ENCODE measurements around a stretch of chr3.

- PRO-cap, result no peak
These were observed 86.8 kb downstream of the WWTR1 start for GRCh38 chr3:149570936-149571456.

- PRO-cap, result no peak
These were observed 1.7 kb downstream of the WWTR1 start for GRCh38 chr3:149656197-149656395.

DNA sequence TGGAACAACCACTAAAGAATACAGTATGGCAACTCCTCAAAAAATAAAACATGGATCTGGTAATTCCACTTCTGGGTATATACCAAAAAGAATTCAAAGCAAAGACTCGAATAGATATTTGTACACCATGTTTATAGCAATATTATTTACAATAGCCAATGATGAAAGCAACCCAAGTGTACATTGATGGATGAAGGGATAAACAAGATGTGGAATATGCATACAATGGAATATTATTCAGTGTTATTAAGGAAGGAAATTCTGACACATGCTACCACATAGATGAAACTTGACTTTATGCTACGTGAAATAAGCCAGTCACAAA, 55.3 kb downstream of the PFN2 start:
- PRO-cap, result no peak

- PRO-cap, result no peak
These were observed 13.4 kb downstream of the PFN2 start for GRCh38 chr3:149957253-149957643.

GRCh38 chr3:150183906-150184498, 213.3 kb upstream of the PFN2 start:
- PRO-cap, result no peak

DNA sequence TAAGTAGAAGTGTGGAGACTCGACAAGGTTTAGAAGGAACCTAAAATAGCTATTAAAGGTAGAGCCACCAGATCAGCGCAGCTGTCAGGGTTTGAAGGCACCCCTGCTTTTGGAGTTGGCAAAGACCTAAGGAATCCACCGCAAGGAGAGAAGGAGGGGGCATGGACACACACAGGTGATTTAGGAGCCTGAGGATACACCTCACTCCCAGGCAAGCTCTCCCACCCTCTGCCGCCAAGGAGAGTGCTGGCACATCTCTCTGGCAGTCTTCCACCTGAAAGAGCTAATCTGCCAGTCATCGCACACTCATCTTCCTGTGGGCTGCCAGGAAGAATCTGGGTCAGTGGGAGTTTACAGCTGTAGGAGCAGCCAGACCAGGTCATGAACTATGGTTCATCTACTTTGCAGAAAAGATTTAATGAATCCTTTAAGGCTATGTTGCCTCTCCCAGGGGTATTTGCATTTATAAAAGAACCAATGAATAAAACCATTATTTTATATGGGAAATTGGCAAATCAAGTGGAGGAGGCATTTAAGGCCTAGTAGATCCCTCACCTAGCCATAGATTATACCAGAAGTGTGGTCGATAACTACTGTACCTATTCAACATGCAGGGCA, 170.6 kb upstream of the TSC22D2 start:
- PRO-cap, result no peak

- PRO-cap, result no peak
These were observed 99.4 kb upstream of the TSC22D2 start for GRCh38 chr3:150308618-150309155.

- PRO-cap, result no peak
These were observed 59.6 kb upstream of the TSC22D2 start for GRCh38 chr3:150348502-150348919.

DNA sequence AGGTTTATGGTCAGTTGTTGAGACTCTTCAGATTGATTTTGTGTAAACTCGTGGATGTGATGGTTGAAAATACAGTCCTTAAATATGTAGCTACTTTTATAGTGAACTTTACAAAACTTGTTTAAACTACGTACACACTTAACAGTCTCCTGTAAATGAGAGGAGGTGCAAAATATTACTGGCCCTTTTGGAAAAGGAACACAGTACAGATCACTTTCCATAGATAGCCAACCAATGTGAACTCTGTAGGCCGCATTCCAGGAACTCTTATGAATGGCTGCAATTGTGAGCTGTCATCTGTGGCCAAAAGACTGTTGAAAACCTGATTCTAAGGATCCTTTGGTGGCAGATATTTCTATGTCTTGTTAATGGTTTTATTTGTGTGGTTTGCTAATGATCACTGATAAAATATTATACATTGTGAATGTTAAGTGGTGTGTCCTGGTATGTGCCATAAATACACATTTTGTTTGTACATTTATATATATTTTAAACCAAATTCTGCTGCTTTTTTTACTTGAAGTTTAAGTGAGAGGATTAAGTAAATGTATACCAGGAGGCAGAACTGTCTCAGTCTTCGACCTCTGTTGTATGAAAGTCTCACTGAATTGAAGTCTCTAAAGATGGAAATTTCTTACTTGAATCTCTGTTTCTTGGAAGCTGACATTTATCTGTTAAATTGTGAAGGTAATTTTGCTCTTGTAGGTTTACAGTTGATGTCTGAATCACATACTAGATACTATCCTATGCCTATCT, 6.3 kb downstream of the TSC22D2 start:
- PRO-cap, result no peak

- PRO-cap, result no peak
These were observed 18.1 kb downstream of the TSC22D2 start for GRCh38 chr3:150426251-150426499.

DNA sequence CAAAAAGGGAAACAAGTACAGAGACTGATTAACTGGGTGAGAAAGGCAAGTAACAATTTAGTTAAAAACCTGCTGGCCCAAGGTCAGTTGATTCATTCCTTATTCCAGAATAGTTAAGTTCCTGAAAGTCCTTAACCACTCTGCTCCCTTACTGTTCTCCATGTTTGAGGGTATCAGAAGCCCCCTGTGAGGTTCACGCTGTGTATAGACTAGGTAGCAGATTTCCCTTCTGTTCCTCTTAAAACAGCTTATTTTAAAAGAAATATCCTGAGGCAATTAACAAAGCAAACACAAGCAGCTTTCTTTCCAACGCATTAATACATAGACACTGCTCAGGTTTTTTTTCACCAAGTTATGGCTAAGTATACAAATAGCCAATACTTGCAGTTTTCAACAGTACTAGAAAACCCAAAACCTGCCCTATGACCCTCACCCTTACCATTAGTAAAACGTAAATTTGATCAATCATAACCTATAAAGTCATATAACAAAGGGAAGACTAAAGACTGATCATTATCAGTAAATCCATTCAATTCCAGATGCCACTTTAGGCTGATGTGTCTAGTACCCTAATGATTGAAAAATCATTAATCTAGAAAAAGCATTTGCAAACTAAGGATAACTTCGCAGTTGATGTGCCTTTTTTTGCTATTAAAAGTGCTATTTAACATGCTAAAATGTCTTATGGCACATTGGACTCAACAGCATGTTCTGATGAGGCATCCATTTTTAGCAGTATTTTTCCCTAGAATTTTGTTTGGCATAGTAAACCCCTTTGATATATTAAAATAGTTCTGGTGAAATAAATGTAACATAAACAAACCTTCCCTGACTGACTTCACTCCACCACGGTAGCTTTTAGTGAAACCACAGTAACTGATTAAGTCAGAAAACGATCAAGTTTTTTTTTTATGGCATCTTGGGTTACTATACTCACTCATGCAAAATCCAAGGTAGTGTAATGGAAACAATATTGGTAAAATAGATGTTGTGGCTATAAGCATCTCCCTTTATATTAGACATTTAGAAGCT, 3.1 kb downstream of the SERP1 start:
- PRO-cap, result no peak

GRCh38 chr3:150740703-150741358, 22.1 kb downstream of the SIAH2 start:
- PRO-cap, result no peak

GRCh38 chr3:150763709-150764407, 889 bp upstream of the SIAH2 start:
- PRO-cap, result bidirectional peak, plus-strand start at chr3:150763862, minus-strand start at chr3:150763860; unidirectional peak, minus-strand start at chr3:150763924

DNA sequence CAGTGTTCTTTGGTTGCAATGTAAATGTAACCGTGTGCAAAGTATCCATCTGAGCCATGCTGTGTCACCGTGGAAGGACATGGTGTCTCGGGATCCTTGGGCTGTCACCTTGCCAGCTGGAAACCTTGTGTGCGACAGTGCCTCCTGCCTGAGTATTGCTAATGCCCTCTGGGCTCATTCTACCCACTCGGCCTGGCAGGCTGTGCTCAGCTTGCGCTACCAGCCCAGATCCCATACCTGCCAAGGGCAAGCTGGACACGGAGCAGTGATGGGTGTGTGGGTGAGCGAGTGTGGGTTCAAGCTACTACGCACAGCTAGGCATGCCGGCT, 10.7 kb upstream of the SIAH2 start:
- PRO-cap, result no peak

GRCh38 chr3:150922675-150923096, 17.4 kb upstream of the MINDY4B start:
- PRO-cap, result no peak

DNA sequence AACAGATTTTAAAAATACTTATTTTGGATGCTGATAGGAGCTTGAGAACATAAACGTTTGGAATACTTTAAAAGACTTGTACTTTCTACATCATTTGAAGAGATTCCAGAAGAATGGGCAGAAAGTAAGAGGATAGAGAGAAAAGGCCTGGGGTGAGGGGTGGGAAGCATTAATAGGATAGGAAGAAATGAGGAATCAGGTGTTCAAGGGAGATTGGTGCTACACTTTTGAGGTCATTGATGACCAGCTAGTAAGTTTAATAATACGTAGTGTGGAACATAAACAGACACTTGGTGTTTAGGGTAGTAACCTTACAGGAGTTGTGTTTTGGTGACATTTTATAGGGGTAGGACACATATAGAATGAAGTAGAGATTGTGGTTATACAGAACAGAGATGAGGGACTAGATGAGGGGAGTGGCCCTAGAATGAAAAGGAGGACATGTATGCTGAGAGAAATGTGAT, 7.8 kb downstream of the MBNL1 start:
- PRO-cap, result no peak

- PRO-cap, result no peak
These were observed 45.9 kb downstream of the MBNL1 start for GRCh38 chr3:152314213-152315455.

- PRO-cap, result no peak
These were observed 129.9 kb downstream of the MBNL1 start for GRCh38 chr3:152398453-152399256.

- PRO-cap, result no peak
These were observed 133.7 kb downstream of the MBNL1 start for GRCh38 chr3:152402421-152402820.

DNA sequence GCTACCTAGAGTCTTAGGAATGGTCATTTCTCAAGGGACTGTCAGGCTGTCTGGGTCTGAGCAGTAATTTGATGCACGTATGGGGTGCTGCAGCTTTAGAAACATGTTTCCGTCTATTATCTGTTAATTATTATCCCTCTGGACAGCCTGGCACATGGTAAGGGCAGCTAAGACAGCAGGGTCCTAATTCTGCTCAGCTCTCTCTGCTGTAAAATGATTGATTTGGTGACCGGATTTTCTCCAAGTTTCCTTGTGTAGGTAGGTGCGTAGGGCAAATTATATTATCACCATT, 3.0 kb upstream of the RAP2B start:
- PRO-cap, result no peak